Left cardiac atrium (tissue), 1 donor: Measurements from ENCODE around the genes SPANXN5, FGD1 and MAGEH1.

GRCh38 chrX:52797130-52797515 is at the start of gene SPANXN5:
TSS of gene SPANXN5 (minus strand) at chrX:52797427.
- PRO-cap, result no peak

DNA sequence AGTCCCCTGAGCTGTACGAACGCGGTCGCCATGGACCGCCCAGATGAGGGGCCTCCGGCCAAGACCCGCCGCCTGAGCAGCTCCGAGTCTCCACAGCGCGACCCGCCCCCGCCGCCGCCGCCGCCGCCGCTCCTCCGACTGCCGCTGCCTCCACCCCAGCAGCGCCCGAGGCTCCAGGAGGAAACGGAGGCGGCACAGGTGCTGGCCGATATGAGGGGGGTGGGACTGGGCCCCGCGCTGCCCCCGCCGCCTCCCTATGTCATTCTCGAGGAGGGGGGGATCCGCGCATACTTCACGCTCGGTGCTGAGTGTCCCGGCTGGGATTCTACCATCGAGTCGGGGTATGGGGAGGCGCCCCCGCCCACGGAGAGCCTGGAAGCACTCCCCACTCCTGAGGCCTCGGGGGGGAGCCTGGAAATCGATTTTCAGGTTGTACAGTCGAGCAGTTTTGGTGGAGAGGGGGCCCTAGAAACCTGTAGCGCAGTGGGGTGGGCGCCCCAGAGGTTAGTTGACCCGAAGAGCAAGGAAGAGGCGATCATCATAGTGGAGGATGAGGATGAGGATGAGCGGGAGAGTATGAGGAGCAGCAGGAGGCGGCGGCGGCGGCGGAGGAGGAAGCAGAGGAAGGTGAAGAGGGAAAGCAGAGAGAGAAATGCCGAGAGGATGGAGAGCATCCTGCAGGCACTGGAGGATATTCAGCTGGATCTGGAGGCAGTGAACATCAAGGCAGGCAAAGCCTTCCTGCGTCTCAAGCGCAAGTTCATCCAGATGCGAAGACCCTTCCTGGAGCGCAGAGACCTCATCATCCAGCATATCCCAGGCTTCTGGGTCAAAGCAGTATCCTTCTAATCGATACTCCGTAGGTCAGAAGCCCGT is 540 bp downstream of the TSPYL2 start:
- PRO-cap, result no peak

DNA sequence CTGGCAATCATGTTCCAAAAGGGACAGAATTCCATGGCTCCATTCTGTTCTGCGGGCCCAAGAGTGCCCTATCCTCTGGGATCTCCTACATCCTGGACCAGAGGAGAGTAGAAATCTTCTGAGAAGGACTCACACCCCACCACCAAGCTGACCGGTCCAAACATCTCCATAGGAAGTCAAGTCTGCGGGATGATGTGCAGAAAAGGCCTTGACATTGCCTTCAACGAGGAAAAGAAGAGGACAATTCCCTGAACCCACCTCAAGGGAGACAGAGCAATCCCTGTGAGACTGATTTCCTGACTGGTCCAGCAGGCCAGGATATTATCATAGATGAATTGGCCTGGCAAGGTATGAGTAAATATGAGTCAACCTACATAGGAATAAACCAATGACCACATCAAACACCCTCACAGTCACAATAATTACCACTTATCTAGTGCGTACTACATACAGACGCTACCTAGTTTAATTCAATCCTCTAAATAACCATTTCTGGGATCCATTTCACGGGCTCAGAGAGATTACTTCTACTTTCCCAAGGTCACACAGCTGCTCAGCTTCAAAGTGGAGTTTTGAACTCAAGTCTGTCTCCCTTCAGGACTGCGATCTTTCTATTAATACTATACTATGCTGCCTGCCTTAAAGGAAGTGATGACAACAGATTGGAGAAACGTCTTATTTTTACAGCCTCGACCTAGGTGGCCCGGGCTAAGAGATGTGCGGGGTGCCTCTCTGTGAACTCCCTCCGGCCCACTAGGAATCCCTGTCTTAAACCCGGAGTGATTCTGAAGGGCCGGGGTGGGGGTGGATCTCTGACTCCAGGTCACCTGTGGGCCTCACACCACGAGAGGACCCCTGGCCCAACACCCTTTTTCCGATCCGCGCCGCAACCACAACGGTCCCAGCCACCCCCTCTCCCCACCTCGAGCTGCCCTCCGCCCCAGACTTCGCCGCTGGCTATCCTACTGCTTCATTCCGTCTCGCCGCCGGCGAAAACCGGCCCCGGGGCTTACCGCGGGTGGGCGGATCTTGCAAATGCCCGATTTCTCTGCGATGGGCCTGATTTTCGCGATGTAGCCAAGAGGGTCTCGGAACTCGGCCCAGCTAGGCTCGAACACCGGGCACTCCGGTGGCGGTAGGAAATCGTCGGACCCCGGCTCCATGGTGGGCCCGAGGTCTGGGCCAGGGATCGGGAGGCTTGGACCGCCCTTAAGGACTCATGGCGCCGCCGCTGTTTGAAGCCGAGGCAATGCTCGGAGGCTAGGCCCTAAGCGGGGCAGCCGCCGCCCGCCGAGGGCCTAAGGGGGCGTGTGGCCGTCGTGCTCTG is 817 bp downstream of the KDM5C start:
- PRO-cap, result no peak

GRCh38 chrX:53281031-53281928 is 39.9 kb downstream of the IQSEC2 start:
- PRO-cap, result bidirectional peak, plus-strand start at chrX:53281761, minus-strand start at chrX:53281582

DNA sequence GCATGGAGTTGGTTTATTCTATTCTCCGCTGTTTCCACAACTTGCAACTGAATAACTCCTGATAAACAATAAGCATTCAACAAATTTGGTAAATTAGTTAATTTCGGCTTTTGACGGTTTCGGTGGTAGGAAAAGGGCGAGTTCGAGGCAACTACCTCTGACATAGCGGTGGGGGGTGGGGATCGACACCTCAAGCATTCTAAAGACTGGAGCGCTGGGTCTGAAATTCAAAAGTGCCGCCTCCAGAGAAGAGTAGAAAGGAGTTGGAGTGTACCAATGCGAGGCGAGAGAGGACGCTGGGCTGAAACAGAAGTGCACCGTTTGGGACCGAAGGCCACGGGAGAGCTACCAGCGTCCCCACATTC is 732 bp downstream of the SMC1A start:
- PRO-cap, result no peak

DNA sequence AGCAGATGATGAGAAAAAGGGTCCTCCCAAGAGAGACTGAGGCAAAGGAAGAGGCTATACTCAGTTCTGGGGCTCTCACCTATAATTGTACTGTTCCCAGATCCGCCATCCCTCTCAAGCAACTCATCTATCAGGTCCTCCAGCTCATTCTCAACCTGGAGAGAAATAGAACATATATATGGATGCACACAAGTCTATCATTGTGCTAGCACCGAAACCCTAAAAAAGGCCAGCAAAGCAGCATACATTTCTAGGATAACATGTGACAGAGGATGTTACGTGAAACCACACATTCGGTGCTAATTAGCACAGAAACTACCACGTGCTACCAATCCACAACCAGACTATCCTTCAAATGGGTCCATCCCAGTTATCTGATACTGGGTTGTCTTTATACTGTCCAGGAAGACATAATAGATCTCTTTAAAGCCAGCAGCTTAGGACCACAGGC is 122.8 kb downstream of the HUWE1 start:
- PRO-cap, result no peak

- PRO-cap, result no peak
These were observed 27.8 kb downstream of the HUWE1 start for GRCh38 chrX:53658810-53659056.

DNA sequence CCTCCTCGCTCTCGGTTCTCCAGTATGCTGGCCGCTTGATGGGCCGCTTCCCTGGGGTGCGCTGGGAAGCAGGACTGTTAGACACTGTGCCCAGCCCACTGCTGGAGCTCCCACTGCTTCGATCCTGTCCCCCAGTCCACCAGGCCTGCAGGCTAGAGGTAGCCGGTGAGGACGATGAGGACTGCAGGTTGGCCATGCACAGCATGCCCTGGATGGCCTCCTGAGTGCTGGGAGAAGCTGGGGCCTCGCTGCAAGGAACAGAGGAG is 59.4 kb downstream of the PHF8 start:
- PRO-cap, result no peak

GRCh38 chrX:54093153-54093512 is 48.9 kb upstream of the PHF8 start:
- PRO-cap, result no peak

DNA sequence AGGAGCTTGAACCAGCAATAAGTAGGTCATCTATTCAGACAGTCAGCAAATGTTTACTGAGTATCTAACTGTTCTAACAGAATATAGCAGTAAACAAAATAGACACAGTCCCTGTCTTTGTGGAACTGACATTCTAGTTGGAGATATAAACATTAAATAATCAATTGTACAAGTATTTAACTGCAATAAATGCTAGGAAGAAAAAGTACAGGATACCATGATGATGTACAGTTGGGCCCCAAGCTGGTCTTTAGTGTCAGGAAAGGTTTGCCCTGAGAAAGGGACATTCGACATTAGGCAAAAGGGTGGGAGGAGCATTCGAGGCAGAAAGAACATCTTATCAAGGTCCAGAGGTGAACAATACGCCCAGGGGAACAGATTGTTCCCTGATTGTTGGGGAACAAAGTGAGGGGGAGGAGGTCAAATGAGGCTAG is 20.4 kb upstream of the TSR2 start:
- PRO-cap, result no peak

GRCh38 chrX:54495436-54496420 is at the start of gene FGD1:
TSS of gene FGD1 (minus strand) at chrX:54496234.
- PRO-cap, result bidirectional peak, plus-strand start at chrX:54496275, minus-strand start at chrX:54496234

DNA sequence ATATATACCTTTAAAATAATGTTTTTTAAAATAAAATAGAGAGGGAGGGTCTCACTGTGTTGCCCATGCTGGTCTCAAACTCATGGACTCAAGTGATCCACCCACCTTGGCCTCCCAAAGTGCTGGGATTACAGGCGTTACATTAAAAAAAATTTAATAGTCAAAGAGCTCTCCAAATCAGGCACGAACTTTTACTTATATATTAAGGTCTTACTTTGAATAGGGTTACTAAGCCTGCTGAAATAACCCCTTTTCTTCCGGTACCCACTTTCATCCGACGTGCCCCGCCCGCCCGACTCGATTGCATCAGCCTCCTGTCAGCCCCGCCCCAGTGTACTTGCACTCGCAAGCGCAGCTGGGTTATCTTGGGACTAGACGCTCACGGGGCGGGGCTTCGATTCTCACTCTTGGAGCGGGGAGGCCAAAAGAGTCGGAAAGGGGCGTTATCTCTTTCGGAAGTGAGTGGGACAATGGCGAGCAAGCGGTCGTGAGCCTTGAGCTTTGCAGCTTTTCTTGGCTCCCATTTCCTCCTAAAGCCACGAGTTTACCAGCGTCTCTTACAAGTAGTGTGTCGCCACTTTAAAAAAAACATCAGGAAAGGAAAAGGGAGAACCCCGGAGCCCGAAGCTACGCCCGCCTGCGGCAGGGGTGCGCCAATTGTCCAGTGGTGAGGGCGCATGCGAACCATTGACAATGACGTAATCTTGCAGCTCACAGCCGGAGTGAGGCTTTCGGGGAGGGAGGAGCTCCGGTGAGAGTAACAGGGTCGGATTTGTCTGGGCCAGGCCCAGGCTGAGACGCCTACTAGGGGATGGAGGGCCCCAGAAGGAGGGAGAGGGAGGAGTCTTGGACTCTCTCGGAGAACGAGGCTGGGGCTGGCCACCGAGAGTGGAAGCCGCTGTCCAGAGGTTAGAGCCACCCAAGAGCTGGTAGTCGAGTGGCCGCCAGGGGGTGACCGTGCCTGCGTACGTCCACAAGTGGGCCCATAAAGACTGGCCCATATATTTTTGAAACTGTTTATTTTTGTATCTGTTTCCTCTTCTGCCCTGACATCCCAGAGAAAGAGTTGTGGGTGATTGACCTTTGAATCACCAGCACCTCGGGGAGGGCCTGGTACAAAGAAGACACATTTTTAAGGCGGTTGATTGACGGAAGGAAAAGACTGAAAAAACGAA is 109.5 kb downstream of the GNL3L start:
- PRO-cap, result bidirectional peak, plus-strand start at position 455 of the sequence, minus-strand start at position 308 of the sequence; bidirectional peak, plus-strand start at position 714 of the sequence, minus-strand start at position 655 of the sequence

- PRO-cap, result no peak
These were observed 76.6 kb downstream of the ITIH6 start for GRCh38 chrX:54721379-54721909.

- PRO-cap, result no peak
These were observed 50.5 kb downstream of the ITIH6 start for GRCh38 chrX:54747582-54748007.

DNA sequence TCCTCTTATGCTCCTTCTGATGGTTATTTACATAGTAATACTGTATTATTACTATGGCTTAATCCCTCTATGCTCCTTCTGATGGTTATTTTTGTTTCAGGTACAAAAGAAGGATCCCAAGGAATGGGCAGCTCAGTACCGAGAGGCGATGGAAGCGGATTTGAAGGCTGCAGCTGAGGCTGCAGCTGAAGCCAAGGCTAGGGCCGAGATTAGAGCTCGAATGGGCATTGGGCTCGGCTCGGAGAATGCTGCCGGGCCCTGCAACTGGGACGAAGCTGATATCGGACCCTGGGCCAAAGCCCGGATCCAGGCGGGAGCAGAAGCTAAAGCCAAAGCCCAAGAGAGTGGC is 7.6 kb downstream of the MAGED2 start:
- PRO-cap, result no peak

- PRO-cap, result no peak
These were observed 18.4 kb downstream of the FAM104B start for GRCh38 chrX:55142436-55143061.

- PRO-cap, result bidirectional peak, plus-strand start at chrX:55452165, minus-strand start at chrX:55451919
These were observed at the start of gene MAGEH1 for GRCh38 chrX:55451653-55452312. TSS of gene MAGEH1 (plus strand) at chrX:55452127.

GRCh38 chrX:55522480-55523053 is 32.9 kb upstream of the USP51 start:
- PRO-cap, result no peak

GRCh38 chrX:55908600-55909648 is 191.4 kb downstream of the RRAGB start:
- PRO-cap, result no peak

DNA sequence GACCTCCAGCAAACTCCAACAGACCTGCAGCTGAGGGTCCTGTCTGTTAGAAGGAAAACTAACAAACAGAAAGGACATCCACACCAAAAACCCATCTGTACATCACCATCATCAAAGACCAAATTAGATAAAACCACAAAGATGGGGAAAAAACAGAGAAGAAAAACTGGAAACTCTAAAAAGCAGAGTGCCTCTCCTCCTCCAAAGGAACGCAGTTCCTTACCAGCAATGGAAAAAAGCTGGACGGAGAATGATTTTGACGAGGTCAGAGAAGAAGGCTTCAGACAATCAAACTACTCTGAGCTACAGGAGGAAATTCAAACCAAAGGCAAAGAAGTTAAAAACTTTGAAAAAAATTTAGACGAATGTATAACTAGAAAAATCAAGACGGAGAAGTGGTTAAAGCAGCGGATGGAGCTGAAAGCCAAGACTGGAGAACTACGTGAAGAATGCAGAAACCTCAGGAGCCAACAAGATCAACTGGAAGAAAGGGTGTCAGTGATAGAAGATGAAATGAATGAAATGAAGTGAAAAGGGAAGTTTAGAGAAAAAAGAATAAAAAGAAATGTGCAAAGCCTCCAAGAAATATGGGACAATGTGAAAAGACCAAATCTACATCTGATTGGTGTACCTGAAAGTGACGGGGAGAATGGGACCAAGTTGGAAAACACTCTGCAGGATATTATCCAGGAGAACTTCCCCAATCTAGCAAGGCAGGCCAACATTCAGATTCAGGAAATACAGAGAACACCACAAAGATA is 47.2 kb upstream of the KLF8 start:
- PRO-cap, result no peak